Measurements from ENCODE around the genes MTMR14, ARPC4 and CIDEC.

GRCh38 chr3:9460173-9461063, 63.0 kb downstream of the SETD5 start:
- PRO-cap, 2 experiments: no peak in any of the 2 experiments
- RAMPAGE, long total RNA, 5 experiments: no peak in any of the 5 experiments

DNA sequence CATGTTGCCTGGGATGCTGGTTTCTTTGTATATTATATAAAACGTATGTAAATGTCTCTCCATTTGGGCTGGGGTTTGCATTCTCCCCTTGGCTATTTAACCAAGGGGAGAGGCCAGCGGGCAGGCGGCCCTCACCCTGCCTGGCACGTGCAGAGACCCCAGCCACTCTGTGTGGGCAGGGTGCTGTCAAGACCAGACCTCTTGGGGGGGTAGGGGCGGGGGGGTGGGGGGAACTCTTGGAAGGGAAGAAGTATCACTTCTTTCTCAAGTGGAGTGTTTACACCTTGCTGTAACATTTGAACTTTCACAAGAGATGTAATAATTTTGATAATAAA, 75.9 kb downstream of the LHFPL4 start:
- PRO-cap, 2 experiments: no peak in any of the 2 experiments
- RAMPAGE, long total RNA, 5 experiments: no peak in any of the 5 experiments

DNA sequence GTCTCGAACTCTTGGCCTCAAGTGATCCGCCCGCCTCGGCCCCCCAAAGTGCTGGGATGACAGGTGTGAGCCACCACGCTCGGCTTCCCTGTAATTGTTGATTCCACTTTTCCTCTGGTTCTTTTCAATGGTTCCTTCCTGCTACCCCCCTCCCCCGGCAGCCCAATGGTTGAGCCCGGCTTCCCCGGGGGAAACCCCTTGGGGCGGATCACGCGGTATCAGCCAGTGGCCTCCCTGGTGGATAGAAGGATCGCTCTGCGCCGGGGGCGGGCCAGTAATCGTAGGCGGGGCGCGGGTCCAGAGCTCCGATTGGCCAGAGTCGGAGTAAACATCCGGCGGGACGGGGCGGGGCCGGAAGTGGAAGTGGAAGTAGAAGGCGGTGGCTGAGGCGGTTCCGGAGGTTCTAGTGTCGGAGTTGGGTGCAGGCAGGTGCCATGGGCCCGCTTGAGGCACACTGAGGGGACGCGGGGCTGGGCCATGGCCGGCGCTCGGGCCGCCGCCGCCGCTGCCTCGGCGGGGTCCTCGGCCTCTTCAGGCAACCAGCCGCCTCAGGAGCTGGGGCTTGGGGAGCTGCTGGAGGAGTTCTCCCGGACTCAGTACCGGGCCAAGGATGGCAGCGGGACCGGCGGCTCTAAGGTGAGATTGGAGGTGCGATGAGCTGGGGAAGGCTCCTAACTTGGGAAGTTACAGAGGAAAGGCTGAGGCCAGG, at the start of gene MTMR14:
TSS of gene MTMR14 (plus strand) at position 399 of the 709 bp plus-strand sequence.
- PRO-cap, 2 experiments: peak in 2 of 2 experiments; most common plus-strand start position 399 of the sequence (in 2); most common minus-strand start position 259 of the sequence (in 1)
- RAMPAGE, long total RNA, 5 experiments: start-site peak on the plus strand in 1 of 5 experiments, centred at position 411 of the sequence, 22 reads per replicate

GRCh38 chr3:9731952-9733197, 840 bp downstream of the BRPF1 start:
- PRO-cap, 2 experiments: no peak in any of the 2 experiments
- RAMPAGE, long total RNA, 5 experiments: no peak in any of the 5 experiments

- PRO-cap, 2 experiments: no peak in any of the 2 experiments
- RAMPAGE, long total RNA, 5 experiments: no peak in any of the 5 experiments
Measured at GRCh38 chr3:9742904-9743386, 6.8 kb upstream of the OGG1 start.

DNA sequence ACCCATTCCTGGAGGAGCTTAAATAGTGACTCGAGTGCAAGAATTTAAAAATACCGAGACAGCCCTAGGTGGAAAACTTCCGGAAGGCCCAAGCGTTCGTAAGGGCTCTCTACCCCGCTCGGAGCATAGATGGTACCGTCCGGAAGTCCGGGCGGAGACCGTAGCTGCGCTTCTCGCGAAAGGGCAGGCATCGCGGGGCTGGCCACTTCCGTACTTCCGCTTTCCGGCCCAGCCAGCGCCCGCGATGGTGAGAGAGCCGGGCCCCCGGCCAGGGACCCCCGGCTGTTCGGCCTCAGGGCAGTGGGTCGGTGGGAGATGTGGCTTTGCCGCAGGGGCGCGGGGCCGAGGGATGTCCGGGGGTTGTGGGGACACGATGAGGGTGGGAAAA, at the start of gene ARPC4:
TSS of gene ARPC4 (plus strand) at position 205 of the 388 bp plus-strand sequence.
- PRO-cap, 2 experiments: peak in 2 of 2 experiments; most common plus-strand start position 231 of the sequence (in 2)
- RAMPAGE, long total RNA, 5 experiments: start-site peak on the plus strand in 4 of 5 experiments, centred at positions 208 to 227 of the sequence, 24 to 352 reads per replicate

- PRO-cap, 2 experiments: no peak in any of the 2 experiments
- RAMPAGE, long total RNA, 5 experiments: no peak in any of the 5 experiments
Measured at GRCh38 chr3:9809147-9809569, 904 bp upstream of the TTLL3 start.

DNA sequence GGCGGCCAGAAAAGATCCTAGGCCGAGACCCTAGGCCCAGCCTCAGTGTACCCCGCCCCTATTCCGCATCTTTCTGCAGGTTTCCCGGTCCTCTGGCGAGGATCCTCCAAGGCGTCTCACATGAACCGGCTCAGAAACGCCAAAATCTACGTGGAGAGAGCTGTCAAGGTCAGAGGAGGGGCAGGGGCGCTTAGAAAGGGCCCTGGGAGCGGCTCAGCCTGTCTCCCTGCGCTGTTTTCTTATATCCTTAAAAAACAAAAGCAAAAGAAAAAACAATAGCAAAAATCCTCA, 425 bp downstream of the TTLL3 start:
- PRO-cap, 2 experiments: peak in 1 of 2 experiments; most common minus-strand start position 241 of the sequence (in 1)
- RAMPAGE, long total RNA, 5 experiments: no peak in any of the 5 experiments

GRCh38 chr3:9880056-9880690, at the start of gene CIDEC:
Gene CIDEC (minus strand): TSS chr3:9880253.
- PRO-cap, 2 experiments: no peak in any of the 2 experiments
- RAMPAGE, long total RNA, 5 experiments: start-site peak on the minus strand in 1 of 5 experiments, at chr3:9880255-9880260 at its widest, 9 reads per replicate

DNA sequence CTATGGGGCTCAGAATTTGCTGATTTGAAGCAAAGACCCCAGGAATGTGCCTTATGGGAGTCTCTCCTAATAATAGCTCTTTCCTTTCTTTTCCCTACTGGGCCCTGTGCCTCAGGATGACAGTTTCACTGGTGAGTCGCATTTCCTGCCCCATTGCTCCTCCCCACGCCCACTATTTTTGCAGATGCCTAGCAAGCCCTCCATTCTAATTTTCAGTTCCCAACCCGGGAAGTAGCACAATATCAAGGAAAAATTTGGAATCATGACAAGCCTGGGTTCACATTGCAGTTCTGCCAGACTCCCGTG, 587 bp downstream of the IL17RE start:
- PRO-cap, 2 experiments: peak in 2 of 2 experiments; most common minus-strand start position 96 of the sequence (in 2)
- RAMPAGE, long total RNA, 5 experiments: no peak in any of the 5 experiments

DNA sequence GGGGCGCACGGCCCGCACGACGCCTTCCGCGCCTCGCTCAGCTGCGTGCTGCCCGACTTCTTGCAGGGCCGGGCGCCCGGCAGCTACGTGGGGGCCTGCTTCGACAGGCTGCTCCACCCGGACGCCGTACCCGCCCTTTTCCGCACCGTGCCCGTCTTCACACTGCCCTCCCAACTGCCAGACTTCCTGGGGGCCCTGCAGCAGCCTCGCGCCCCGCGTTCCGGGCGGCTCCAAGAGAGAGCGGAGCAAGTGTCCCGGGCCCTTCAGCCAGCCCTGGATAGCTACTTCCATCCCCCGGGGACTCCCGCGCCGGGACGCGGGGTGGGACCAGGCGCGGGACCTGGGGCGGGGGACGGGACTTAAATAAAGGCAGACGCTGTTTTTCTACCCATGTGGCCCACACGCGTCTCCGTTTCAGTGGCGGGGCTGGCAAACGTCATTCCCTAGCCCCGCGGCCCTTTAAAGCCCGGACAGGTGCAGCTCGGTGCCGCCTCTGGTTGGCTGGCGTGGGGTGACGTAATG, 342 bp upstream of the CRELD1 start:
- PRO-cap, 2 experiments: peak in 2 of 2 experiments; most common plus-strand start position 180 of the sequence (in 2); most common minus-strand start position 435 of the sequence (in 2)
- RAMPAGE, long total RNA, 5 experiments: start-site peak on the minus strand in 4 of 5 experiments, centred at positions 271 to 301 of the sequence, 16 to 86 reads per replicate

DNA sequence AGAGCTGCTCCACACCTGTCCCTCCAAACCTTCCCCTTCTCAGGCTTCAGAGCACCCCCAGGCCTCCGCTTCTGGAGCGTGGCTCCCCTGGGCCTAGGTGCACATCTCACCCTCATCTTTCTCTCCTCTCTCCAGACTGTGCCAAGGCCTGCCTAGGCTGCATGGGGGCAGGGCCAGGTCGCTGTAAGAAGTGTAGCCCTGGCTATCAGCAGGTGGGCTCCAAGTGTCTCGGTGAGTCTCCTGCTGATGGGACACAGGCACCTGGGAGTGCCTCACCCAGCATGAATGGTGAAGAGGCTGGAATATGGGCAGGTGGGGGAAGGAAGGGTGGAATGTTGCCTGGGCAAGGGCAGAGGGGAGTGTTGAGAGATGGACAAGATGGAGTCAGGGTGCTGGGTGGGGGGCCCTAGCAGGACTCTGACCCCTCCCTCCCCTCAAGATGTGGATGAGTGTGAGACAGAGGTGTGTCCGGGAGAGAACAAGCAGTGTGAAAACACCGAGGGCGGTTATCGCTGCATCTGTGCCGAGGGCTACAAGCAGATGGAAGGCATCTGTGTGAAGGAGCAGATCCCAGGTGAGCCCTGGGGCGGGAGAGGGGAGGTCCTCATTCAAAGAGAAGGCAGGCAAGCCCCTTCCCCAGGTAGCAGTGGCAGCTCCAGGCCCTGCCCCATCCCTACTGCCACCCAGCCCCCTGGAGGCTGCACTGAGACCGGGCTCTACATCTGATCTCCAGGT, 9.1 kb downstream of the PRRT3 start:
- PRO-cap, 2 experiments: no peak in any of the 2 experiments
- RAMPAGE, long total RNA, 5 experiments: no peak in any of the 5 experiments

GRCh38 chr3:10004708-10005848, 18.4 kb upstream of the EMC3 start:
- PRO-cap, 2 experiments: no peak in any of the 2 experiments
- RAMPAGE, long total RNA, 5 experiments: no peak in any of the 5 experiments

- PRO-cap, 2 experiments: no peak in any of the 2 experiments
- RAMPAGE, long total RNA, 5 experiments: no peak in any of the 5 experiments
Measured at GRCh38 chr3:10006580-10006992, 19.7 kb upstream of the FANCD2 start.

DNA sequence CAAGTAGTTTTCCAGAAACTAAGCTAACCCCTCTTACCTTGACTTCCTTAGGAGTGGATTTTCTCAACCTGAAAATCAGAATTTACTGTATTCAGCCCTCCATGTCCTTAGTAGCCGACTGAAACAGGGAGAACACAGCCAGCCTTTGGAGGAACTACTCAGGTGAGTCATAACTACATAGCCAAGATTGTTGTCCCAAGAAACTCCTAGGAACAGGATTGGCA, 22.4 kb downstream of the FANCD2OS start:
- PRO-cap, 2 experiments: peak in 1 of 2 experiments; most common minus-strand start position 125 of the sequence (in 1)
- RAMPAGE, long total RNA, 5 experiments: no peak in any of the 5 experiments

GRCh38 chr3:10242290-10242747, 5.9 kb upstream of the TATDN2 start:
- PRO-cap, 2 experiments: no peak in any of the 2 experiments
- RAMPAGE, long total RNA, 5 experiments: no peak in any of the 5 experiments

DNA sequence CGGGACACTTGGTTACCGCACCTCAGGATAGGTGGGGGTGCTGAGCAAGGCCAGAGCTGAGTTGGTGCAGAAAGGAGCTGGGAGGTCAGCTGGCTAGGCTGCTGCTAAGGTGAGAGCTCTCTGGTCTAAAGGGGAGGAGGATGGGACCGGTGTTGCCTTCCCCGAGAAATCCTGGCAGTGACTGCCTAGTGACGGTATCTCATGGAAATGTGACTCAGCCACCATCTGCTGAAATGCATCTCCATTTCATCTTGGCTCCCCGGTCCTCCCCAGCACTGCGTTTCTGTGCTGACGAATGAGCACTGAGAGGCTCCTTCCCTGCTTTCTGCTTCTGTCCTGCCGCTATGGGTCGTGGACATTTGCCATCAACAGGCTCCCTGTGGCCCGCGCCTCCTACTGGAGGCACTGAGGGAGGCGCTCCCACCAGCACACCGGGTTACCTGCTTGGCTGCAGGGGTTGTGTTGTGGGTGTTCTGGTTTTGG, 13.5 kb upstream of the SEC13 start:
- PRO-cap, 2 experiments: no peak in any of the 2 experiments
- RAMPAGE, long total RNA, 5 experiments: no peak in any of the 5 experiments

DNA sequence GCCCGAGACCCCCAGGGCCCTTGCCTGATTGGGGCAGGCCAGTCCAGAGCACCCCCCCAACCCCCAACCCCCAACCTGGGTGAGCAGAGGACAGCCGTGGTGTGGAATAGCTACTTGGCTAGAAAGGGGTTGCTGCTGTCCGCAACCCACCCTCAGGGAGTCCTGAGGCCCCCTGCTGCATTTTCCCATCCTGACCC, 976 bp downstream of the ATP2B2 start:
- PRO-cap, 2 experiments: no peak in any of the 2 experiments
- RAMPAGE, long total RNA, 5 experiments: no peak in any of the 5 experiments

- PRO-cap, 2 experiments: no peak in any of the 2 experiments
- RAMPAGE, long total RNA, 5 experiments: no peak in any of the 5 experiments
Measured at GRCh38 chr3:10697950-10698534, 118.0 kb upstream of the SLC6A11 start.

DNA sequence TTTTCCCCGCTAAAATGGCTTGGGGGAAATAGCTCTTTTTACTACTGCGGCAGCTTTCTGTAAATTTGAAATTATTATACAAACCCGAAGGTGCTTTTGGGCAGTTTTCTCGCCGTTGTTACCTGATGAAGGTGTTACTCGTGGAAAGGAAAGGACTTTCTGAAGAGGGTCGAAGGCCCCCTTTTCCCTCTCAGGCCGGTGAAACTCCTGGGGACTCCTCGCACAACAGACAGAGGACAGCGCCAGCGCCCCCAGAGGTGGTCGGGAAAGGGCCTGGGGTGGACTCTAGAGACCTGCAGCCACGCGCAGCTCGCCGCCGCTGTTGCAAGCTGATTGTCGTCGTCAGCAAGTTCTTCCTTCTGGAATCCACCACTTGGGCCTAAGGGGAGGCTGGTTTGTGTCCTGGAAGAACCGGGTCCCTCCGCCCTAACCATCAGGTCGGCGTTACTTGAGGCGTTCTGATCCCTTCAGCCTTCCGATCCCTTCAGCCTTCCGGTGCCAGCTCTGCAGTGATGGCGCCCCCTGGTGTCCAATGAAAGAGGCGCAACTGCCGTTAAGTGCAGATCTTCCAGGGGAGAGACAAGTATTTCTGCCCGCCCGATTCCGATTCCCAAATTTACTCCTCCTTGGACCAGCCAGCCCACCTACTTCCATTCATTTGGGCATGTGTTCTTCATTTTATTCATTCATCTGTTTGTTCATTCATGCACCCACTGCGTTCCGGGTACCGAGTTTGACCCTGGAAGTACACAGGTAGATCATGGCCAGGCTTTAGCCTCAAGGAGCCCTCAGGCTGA, 77.3 kb upstream of the SLC6A11 start:
- PRO-cap, 2 experiments: no peak in any of the 2 experiments
- RAMPAGE, long total RNA, 5 experiments: no peak in any of the 5 experiments